ENCODE measurements around a stretch of chr2.

GRCh38 chr2:20445162-20445869 lies 1.6 kb upstream of the RHOB start:
- PRO-cap: no peak

DNA sequence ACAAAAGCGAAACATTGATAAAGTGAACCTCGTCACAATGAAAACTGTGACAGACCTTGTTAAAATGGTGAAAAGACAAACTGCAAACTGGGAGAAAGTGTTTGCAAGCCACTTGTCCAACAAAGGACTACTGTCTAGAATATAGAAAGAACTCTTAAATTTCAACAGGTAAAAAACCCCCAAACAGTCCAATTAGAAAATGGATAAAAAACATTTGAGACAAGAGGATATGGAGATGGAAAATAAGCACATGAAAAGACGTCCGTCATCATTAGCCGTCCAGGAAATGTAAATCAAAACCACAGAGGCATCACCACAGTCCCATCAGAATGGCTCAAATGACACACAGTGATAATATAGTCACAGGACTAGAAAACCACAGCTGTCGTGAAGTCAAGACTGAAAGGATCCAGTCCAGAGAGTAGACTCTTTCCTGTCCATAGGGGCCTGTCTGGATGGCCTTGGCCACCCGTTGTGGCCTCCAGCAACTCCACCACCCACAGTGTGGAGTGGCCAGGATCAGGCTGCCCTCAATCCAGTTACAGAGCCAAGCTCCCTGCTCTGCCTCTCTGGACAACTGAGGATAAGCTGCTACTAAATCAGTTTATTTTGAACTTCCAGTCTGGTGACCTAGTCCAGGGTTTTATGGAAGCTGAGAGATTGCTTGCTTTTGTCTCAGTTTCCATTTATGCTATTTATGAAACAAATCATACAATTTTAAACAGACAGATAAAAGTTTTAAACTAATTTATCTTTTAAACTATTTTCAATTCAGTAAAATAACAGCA lies 60.3 kb downstream of the RHOB start:
- PRO-cap: no peak

GRCh38 chr2:20516942-20517491 lies 70.1 kb downstream of the RHOB start:
- PRO-cap: no peak

DNA sequence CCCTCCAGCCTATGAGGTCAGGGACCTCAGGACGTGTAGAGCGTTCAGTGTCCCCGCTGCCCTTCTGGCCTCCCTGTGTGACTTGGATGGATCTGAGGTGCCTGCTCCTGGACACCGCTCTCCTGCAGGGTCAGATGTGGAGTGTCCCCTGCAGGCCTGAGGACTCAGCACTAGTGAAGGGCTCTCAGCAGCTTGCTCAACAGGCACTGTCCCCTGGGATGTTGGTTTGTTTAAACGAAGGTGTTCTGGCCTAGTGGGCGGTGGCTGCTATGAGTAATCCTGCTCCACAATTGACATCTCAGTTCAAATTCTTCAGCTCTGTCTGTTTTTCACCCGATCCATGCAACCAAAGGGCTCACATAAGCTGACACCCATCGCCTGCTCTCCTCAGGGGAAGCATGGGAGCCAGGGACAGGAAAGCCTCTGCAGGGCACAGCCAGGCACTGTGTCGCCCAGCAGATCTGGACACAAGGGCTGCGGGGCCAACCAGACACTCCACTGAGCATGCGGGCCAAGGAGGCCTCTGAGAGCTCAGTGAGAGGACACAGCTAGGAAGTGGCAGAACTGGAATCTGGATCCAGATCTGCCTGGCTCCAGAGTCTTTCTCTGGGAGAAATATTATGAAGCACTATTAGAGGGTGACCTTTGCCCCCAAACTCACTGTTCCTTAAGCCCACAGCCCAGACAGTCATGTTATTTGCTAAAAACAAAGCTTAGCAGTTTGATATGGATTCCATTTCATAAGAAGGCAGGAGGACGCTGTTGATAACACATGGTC lies 78.5 kb downstream of the RHOB start:
- PRO-cap: no peak

GRCh38 chr2:20539178-20539831 lies 92.4 kb downstream of the RHOB start:
- PRO-cap: no peak

DNA sequence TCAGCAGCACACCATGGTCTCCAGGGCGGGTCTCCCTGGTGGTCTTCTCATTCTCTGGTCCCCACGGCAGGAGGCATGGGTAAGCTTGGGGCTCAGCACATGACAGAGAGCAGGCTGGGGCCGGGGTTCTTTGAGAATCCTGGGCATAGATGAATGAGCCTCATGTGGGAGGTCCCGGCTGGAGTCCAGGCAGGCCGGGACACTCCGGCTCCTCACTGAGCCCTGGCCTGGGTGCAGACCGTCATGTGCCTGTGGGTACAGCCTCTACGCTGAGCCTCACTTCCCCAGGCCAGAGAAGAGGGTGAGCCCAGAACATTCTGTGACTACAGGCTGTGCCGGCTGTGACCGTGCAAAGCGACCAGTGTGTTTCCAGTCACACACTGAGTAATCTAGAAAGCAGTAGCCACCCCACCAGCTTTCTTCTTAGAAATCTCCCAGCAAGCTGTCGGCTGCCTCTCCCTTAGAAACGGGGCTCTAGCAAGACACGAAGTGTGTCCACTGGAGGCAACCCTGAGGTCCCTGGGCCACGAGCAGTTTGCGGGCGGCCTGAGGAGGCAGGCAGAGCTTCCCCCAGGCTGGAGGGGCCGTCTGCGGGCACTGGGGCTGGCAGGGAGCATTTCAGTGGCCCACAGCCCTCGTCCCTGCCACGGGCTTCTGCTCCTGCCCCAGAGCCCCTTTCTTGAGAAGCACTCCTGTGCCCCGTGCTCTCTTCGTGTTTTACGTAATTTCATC lies 93.2 kb downstream of the RHOB start:
- PRO-cap: no peak

- PRO-cap: no peak
Observed at GRCh38 chr2:20576528-20577086, 74.3 kb downstream of the HS1BP3 start.

DNA sequence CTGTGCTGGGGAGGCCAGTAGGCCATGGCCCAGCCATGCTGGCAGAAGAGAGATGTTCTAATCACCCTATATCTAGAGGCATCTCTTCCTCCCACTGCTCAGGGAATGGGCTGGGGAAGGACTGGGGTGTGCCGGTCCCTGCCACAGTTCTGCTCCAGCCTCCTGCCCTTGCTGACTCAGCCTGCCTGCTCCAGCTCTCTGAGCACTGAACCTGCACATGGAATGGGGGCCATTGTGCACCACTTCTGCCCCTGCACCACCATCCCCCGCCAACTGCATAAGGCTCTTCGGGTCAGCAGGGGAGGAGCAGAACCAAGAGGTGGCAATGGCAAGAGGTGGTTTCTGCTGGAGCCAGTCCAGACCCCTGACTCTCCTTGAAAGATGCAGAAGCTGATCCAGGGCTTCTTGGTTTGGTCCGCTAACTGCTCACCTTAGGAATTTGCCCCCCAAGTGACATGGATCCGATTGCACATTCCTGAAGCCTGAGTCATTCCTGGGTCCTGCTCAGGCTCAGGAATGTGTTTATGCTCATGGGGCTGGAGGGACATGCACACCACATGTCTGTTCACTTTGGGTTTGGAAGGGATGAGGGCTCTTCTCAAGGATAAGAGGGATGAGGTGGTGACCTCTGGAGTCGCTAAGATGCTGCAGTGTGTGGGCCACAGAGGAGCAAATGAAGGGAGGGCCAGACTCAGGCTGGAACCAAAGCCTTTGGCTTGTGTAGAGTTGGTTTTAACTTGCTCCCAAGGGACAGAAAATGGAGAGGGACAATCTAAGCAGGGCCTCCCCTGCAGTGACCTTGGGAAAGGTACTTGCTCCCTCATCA lies 66.5 kb downstream of the HS1BP3 start:
- PRO-cap: no peak

GRCh38 chr2:20606445-20606812 lies 44.5 kb downstream of the HS1BP3 start:
- PRO-cap: no peak

GRCh38 chr2:21001189-21002469 lies 42.2 kb downstream of the APOB start:
- PRO-cap: no peak

GRCh38 chr2:21330695-21331540 lies 207.2 kb downstream of the TDRD15 start:
- PRO-cap: no peak

DNA sequence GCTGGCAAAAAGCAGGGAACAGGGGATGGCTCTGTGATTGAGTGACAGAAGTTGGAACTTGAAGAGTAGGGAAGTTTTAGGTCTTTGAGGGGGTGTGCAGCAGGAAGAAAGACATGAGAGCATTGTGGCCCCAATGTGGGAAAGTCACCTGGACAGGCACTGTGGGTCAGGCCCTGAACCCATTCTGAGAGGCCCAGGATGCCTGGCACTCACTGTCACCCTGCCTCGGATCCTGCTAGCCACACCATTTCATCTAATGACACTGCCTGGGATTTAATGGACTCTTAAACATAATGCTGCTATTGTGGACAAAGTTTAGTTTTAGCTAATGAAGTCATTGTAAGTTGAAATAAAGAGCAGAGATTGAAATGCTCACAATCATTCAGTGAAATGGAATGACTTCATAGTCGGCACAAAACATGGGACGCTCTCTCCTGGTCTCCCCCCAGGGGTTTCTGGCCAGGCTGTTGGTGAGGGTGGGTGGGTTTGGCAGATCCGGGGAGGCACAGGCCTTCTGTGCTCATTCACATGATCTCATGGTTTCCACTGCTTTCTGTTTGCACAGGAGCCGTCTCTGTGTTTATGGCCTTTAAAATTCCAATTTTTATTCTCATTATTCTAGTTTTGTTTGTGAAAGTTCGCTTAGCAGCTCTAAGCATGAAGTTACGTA lies 141.8 kb upstream of the KLHL29 start:
- PRO-cap: no peak

GRCh38 chr2:23359858-23360403 lies 25.0 kb upstream of the KLHL29 start:
- PRO-cap: no peak

DNA sequence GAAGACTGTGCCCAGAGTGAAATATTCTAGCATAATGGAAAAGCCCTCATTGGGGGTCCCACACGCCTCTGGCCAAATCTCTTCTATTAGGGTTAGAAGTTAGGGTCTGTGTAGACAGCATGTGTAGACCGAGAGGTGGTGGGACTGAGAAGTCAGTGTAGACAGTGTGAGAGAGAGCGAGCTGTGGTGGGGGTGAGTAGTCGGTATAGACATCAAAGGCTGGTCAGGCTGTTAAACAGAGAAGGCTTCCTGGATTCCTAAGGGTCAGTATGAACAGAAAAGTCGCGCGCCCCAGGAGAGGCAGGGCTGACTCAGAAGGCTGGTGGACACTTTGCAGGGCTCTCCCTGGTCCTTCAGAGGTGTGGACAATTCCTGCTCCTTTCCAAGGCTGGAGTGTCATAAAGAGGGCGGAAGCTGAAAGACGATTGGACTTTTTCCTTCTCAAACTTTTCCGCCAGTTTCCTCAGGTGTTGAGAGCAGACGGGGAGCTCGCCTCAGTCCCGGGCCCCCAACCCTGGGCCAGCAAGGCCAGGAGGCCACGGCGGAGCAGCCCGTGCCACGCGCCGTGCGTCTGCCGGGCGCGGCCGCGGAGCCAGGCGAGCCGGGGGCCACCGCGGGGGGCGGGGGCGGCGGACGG lies 541 bp upstream of the KLHL29 start:
- PRO-cap: no peak

DNA sequence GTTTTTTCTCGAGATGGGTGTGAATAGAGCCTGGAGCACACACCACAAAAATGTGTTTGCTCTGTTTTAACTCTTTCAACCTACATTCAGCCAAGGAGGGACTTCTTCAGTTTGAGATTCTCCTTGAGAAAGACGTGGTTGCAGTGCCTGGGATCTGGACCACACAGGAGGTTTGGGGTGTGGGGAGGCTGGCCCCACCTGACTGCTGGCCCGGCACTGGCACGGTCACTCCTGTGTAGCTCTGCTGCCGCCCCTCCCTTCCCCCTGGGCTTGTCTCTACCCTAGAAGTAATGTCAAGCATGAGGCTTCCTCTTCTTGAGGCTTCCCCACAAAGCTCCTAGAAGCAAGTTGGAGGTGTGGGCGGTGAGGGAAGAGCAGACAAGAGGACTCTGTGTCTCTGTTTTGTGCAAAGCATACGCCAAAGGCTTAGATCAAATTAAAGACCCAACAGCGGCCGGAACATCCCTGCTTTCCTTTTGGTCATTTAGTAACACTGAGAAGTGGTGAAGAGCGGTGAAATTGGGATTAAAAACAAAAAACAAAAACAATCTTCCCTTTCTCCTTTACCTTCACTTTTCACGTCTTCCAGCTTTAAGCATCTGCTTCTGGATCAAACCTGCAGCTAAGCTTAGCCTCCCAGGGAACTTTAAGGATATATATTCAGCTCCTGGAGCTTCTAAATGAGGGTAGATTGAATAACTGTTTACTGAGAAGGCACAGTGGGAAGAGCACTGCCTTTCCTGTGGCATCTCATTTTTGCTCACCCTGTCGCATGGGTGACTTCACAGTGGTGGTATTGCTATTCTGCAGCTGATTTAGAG lies 8.9 kb downstream of the KLHL29 start:
- PRO-cap: no peak

DNA sequence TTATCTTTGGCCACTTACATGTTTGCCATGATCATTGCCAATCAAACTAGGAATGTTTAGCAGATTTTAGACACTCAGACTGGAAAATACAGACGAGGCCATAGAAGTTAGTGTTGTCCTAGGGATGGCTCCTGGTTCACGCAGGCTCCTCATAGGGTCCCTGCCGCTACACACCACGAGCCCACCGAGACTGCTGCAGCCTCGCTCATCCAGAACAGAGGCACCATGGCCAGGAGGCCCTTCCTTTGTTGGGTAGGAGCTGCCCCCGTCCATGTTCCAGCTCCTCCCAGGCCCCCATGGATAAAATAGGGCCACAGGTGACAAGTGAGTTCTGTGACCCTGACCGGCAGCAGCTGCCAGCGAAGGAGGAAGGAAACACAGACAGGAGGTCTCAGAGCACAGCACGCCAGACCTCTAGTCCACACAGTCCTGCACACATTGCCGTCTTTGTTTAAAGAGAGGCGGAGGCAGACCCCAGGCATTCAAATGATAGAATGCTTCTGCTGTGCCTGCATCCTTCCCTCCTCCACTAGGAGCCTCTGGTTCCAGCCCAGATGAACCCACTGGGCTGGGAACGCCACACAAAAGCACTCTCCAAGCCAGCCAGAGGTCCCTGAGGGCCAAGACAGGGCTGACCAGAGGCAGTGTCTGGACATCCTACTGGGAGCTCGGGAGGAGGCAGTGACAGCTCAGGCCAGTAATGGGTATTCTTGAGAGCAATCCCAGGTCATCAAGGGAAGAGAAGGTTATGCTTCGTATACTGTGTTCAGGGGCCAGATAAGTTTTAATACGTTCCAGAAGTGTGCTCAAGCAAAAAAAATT lies 118.6 kb downstream of the KLHL29 start:
- PRO-cap: no peak

GRCh38 chr2:23601878-23602697 lies 217.1 kb downstream of the KLHL29 start:
- PRO-cap: no peak

GRCh38 chr2:23926319-23926670 lies 628 bp downstream of the ATAD2B start:
- PRO-cap: no peak

- PRO-cap: no peak
Observed at GRCh38 chr2:24018353-24018897, 8.5 kb downstream of the MFSD2B start.

DNA sequence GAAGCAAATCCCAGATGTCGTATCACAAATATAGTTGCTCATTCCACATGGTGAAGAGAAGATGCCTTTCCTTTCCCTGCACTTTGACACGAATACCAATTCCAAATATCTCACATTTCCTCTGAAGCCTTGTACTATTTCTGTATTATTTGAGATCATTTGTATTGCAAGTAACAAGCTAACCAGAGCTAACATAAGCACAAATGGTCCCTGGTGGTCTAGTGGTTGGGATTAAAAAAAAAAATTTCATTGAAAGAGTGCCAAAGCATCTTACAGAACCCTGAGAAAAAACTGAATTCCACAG lies 3.7 kb upstream of the FAM228A start:
- PRO-cap: no peak

Data from ureter (tissue), 1 donor.